Gallbladder (tissue), 1 donor: ENCODE measurements around the genes CIAO2A and RASL12.

GRCh38 chr15:63945614-63946937 is 100.2 kb downstream of the DAPK2 start:
- PRO-cap, result no peak

GRCh38 chr15:64013643-64014095 is 32.6 kb downstream of the DAPK2 start:
- PRO-cap, result no peak

DNA sequence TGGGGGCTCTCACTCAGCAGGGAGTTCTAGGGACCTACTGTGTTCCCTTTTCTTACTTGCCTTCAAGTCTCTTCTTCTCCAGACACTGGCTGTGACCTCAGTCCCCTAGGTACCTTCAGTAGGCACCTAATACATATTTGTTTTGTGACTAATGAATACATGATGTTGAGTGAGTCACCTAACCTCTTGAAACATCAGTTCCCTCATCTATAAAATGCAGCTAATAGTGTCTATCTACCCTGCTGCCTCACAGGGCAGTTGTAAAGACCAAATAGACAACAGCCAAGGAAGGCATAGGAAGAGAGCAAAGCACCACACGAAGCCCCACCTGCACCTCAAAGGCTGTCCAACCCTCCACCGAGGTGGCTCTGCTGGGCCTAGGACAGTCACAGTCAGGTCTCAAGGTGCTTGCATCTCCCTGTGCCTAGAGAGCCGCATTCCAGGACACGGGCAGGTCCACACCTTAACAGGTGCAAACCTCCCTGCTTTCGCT is 29.2 kb downstream of the DAPK2 start:
- PRO-cap, result no peak

- PRO-cap, result no peak
These were observed 685 bp upstream of the DAPK2 start for GRCh38 chr15:64046946-64047394.

DNA sequence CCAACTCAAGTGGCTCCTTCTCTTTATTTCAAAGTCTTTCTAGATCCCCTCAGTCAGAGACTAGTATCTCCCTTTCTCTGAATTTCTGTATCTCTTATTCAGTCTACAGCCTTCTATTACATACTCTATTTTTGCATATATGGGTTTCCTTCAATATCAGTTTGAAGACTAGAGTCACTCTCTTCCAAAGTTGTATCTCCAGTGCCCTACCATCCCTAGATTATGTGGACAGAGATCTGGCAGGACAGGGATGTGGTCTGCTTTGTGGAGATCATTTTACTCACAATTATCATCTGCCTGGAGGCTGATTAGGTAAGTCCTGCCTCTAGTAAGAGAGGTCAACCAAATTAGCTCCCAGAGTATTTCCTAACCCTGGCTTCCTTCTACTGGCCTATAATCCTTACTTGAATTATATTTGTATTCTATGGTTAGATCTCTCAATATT is 1.2 kb downstream of the CIAO2A start:
- PRO-cap, result no peak

DNA sequence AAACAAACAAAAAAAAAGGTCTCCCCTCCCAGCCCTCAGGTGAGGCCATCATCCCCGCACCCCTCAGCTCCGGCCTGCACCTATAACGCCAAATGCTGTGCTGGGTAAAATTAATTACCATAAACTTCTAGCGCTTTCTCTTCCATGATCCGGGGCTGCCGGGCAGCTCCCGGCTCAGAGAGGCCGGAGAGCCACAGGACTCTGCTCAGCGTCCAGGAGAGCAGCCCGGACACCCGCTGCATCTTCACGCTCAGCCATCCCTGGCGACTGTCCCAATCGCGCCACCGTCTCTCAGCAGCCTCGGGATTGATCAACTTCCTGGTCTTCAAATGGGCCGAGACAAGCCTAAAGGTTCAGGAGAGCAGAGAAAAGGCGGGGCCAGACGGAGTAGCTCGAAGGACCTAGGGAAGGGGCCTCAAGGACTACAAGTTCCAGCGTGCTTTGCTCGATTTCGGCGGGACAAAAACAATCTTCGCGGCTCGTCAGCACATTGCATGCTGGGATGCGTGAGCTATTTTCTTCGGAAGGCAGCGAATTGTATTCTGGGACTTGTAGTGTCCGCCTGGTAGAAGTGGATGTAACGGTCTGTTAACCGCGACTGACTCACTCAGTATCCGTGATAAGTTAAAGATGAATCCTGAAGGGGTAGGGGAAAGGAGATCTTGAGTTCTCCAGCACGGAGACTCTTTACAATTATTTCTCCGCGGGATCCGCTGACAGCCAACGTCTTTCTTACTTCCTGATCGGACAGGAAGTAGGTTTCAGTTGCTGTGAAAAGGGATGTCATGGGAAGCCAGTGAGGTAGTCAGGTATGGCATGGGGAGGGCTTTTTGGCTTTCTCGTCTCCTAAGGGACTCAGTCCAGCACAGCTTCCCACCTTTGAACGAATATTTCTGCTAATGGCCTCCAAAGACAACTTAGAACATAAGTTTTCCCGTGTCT is at the start of gene CIAO2A:
CIAO2A (minus strand) TSS at position 312 of the 942 bp plus-strand sequence.
- PRO-cap, result bidirectional peak, plus-strand start at position 568 of the sequence, minus-strand start at position 269 of the sequence; bidirectional peak, plus-strand start at position 764 of the sequence, minus-strand start at position 758 of the sequence

- PRO-cap, result no peak
These were observed 10.4 kb downstream of the SNX1 start for GRCh38 chr15:64106231-64106587.

- PRO-cap, result no peak
These were observed 6.8 kb upstream of the SNX22 start for GRCh38 chr15:64144581-64145208.

DNA sequence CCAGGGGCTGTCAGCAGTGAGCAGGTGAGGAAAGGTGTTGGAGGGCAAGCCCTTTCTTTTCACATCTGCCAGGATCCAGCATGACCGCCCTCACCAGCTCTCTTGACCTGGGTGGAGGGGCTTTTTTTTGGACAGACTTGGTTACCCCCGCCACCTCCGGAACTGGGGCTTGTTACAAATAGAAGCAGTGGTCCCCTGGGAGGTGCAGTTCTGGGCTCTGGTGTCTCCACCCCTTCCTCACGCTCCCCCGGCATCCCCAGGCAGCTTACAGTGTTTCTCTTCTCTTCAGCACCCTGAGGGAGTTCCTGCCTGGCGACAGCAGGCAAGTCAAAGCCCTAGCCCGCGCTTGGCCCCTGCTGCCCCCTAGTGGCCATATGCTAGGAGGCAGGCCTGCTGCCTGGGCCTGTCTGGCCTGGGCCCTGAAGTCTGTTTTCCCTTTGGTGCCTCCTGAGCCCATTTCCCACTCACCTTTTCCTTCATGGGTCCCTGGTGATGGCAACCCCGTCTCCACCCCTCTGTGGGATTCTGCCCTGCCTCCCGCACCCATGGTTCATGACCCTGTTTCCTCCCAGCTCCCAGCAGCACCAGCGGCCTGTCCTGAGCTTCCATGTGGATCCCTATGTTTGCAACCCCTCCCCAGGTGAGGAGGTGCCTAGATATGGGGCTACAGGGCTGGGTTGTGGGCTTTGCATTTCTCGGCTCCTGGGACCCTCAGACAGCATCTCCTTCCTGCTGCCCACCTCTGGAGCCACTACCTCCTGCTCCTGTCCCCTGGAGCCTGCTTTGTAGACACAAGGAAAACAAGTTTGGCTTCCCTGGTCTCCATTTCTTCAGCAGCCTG is 2.1 kb downstream of the SNX22 start:
- PRO-cap, result no peak

- PRO-cap, result no peak
These were observed 3.7 kb upstream of the PPIB start for GRCh38 chr15:64166313-64167137.

DNA sequence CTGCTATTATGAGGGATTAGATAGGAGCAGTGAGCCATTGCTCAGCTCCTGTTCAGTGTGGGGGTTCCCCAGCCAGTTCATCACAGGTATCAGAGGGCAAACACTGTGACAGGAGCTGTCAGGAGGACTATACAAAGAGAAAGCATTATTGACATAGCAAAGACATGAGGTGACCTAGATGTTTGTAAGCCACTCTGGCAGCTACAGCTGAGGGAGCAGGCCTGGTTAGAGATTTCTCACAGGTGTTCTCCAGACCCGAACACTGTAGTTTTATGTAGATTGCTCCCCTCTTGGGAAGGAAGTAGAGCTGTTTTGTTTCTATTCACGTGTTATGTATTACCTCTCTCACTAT is 123.8 kb downstream of the RBPMS2 start:
- PRO-cap, result no peak

GRCh38 chr15:64673833-64674570 is 101.4 kb downstream of the RBPMS2 start:
- PRO-cap, result no peak

- PRO-cap, result no peak
These were observed 13.6 kb downstream of the RBPMS2 start for GRCh38 chr15:64761787-64762188.

GRCh38 chr15:64762991-64763448 is 12.4 kb downstream of the RBPMS2 start:
- PRO-cap, result no peak

DNA sequence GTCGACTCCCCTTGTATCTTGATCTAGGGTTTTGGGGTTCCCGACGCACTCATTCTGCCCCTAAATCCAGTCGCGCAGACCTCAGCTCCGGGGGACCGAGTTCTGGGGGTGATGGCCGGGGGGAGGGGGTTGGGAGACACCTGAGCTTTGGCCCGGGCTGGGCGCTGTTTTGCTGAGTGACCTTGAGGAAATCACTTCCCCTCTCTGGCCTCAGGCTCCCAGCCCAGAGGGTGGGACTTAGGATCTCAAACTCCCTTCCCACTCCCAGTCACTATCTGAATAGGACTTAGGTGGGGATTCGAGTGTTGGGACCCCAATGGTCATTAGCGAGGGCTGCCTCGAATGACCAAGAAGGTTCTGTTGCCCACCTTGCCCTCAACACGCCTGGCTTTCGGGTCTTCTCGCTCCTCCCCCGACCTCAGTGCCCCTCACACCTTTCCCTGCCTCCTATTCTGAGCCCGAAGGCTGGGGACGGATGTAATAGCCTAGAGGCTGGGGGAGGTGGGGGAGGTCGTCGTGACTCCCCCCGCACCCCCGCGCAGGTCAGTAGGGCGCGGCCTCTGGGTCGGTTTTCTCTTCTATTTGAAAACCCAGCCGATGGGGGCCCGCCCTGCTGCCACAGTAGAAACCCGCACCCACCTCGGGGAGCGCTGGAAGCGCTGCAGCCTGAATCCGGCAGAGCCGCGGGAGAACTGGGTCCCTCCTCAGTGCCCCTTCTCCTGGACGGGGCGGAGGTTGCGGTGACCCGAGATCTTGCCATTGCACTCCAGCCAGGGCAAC is 857 bp upstream of the RBPMS2 start:
- PRO-cap, result no peak

- PRO-cap, result no peak
These were observed 14.3 kb upstream of the ANKDD1A start for GRCh38 chr15:64897018-64898130.

GRCh38 chr15:65054026-65054469 is 8.9 kb downstream of the SLC51B start:
- PRO-cap, result no peak

GRCh38 chr15:65060569-65061318 is 7.0 kb downstream of the RASL12 start:
- PRO-cap, result no peak

- PRO-cap, result bidirectional peak, plus-strand start at chr15:65068194, minus-strand start at chr15:65067991; unidirectional peak, minus-strand start at chr15:65068294
These were observed at the start of gene RASL12 for GRCh38 chr15:65067631-65068704. Gene RASL12 (minus strand): TSS chr15:65067991.

GRCh38 chr15:65077691-65078511 is 1.4 kb downstream of the KBTBD13 start:
- PRO-cap, result no peak